ENCODE data around the genes POLQ, PARP15 and SEMA5B.

GRCh38 chr3:120680258-120680974, 1.6 kb downstream of the HGD start:
- PRO-cap, result no peak

- PRO-cap, result no peak
Measured at GRCh38 chr3:120689270-120689814, 7.3 kb upstream of the HGD start.

DNA sequence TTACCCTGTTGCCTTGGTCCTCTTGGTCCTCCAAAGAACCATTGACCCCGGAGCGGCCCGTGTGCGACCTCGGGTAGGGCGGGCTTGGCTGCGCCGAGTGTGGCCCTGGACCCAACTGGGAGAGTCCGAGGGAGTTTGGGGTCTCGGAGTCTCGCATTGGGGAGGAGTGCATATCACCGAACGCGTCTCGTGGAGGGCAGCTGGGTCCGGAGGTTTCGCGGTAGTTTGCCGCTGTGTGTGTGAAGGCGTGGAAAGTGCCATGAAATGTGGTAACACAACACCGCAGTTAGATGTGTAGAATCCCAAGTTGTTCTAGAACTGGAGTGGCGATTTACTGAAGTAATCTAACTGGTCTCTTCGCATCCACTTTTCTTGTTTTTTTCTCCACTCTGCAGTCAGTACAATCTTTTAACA, 362 bp downstream of the GTF2E1 start:
- PRO-cap, result bidirectional peak, plus-strand start at position 171 of the sequence, minus-strand start at position 117 of the sequence

DNA sequence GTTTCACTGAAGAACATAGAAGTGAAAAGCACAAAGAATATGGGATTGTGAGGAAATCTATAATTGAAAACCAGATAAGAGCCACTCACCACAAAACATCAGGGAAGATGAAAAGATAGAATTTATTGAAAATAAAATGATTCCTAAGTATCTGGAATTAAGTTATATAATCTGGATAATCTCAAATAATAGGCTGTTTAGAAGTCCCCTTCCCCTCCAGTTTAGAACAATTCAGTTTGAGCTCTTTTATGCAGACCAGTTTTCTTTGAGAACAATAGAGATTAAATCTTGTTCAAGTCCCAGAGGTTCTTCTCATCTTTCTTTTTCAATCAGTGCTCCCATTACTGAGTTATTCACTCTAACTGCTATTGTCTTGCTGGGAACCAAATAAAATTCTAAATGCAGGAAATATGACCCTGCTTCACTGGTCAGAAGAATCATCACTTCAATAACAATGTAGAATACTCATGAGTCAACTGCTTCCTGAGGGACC, 74.6 kb upstream of the STXBP5L start:
- PRO-cap, result no peak

DNA sequence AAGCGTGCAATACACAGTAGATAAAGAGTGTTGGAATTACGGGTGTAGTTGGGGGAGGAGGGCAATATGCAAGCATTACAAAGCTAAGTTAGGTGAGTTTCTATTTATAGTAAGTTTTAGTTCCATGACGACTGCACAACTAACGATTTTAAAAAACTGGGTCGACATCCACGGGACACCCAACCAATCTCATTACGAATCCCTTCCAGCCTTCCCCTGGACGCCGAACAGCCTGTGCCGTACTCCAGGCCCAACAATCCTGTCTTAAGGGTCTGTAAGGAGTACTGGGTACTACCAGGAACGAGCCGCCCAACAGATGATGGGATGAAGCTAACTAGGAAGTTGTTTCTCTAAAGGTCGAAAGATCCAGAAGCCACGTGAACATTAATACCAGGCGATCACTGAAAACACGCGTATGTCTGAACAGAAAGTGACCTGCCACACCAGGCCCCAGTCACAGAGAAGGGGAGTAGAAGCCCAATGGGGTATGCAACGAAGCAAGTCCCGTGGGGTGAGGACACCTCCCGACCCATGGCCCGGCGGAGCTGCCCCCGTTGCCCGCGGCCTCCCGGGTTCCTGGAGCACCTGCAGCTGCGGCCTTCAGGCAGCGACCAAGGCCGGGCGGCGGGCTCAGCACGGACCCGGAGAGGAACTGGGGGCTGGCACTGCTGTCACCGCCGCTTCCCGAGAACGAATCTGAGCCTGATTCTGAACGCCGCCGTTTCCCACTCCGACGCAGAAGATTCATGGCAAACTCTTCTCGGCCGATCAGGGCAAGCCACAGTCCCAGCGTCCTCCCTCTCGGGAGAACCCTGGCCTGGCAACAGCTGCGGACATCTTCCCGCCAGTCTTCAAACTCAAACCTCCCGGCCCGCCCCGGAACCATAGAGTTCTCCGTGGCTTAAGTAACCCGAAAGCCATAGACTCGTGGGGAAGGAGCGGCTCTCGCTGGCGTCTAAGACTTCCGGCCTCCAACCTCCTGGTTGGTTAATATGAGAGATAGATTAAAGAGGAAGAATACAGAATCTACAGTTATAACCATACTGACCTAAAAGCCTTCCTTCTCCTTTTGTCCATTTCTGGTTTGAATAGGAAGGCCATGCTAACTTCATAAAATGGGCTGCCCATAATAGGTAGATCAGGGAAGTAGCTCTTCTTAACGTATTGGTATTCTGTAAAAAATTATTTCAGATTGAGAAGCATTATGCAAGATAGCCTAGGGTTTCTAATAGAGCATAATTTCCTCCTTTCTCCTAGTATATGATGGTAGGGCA, at the start of gene POLQ:
TSS of gene POLQ (minus strand) at position 859 of the 1,274 bp plus-strand sequence.
- PRO-cap, result bidirectional peak, plus-strand start at position 750 of the sequence, minus-strand start at position 698 of the sequence; bidirectional peak, plus-strand start at position 920 of the sequence, minus-strand start at position 859 of the sequence

DNA sequence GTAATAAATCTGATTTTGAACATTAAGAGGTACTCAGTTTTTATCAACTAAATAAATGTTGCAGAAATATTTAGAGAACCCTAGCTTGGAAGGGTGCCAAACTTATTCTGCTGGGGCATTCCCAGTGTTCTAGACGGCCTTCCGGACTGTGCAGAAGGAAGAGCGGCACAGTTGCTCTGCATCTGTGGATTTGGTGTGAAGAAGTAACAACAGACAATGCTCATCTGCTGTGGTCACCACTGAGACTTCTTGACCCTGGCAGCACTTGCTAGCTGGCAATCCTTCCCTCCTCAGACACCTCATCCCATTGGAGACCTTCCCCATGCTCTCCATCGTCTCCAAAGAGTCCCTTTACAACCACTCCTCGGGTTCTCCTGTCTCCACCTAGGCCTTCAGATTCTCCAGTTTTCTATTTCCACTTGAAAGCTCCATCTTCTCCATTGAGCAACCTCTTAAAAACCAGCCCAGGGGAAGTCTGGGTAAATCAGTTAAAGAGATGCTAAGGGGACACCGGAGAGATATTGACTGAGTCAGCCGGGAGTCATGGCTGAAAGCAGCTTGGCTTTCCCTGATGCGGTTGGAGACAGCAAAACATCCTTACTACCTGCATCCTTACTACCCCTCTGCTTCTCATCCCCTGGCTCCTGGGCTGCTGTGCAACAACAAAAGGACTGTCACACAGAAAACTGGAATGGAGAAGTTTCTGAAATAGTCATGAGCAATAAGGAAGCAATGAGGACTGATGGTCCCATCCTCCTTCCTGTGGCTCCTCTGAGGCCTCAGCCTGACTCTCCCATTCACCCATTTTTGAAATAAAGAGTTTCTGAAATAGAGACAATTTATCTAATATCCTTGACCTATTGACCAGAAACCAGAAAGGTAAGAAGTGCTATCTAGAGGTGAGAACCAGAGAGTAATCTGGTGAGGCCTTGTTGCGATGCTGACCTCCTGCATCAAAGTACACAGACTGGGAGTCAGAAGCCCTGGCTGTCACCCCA, 1.3 kb downstream of the HCLS1 start:
- PRO-cap, result no peak

GRCh38 chr3:121809235-121809820, 25.5 kb downstream of the IQCB1 start:
- PRO-cap, result no peak

- PRO-cap, result no peak
Measured at GRCh38 chr3:121919114-121919504, 24.9 kb downstream of the SLC15A2 start.

- PRO-cap, result no peak
Measured at GRCh38 chr3:122057602-122058100, 2.5 kb downstream of the CD86 start.

GRCh38 chr3:122577461-122578057, at the start of gene PARP15:
Gene PARP15, plus strand, starts transcription at chr3:122577650.
- PRO-cap, result unidirectional peak, plus-strand start at chr3:122577761

DNA sequence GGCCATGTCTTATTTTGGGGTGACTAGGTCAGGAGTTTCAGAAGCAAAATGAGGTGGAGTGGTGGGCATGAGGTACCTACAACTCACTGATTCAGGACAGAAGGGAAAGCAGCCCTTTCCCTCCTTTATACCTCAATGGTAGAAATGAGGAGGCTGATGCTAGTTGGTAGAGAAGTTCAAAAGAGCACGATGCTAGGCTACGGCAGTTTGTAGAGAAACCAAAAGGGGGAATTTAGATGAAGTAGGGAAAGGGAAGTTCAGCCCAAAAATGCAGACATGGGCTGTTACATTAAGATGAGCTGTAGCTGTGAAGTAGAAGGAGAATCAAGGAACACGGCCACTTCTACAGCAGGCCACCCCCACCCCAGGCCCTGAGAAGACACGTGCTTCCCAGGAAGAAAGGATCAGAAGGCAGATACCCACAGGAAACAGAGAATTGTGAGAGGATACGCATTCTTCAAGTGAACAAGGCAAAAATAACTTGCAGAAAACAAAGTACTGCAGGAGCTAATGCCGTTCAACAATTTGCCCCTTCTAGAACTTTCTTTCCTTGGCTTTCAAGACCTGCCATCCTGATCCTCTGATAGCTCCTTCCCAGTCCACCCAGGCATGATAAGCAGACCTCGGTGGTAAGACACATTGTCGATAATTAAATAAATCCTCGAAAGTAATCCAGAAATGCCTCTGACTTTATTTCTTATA, 2.1 kb upstream of the PARP14 start:
- PRO-cap, result no peak

GRCh38 chr3:122679096-122679795, 1.4 kb upstream of the PARP14 start:
- PRO-cap, result no peak

GRCh38 chr3:122795708-122796242, 906 bp downstream of the SLC49A4 start:
- PRO-cap, result no peak

GRCh38 chr3:123027396-123028360, at the start of gene SEMA5B:
Gene SEMA5B, minus strand, starts transcription at chr3:123027763.
- PRO-cap, result no peak

DNA sequence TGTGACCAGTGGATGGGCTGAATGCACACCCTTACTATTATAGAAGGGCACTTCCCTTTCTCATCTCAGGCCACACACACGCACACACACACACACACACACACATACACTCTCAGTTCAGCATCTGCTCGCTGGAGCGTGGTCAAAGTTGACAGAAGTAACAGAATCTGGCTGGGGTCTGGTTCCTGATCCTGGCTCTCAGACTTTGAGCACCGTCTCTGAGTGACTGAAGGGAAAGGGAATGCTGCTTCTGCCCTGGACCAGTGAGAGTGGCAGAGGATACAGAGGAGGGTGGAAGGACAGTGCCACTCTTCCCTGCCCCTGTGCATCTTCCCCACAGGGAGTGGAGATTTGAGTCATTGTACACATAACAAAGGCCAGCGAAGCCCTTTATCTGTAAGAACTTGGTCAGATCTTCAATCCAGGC, 38.8 kb downstream of the PDIA5 start:
- PRO-cap, result no peak

- PRO-cap, result no peak
Measured at GRCh38 chr3:123116077-123116817, 49.4 kb downstream of the PDIA5 start.

DNA sequence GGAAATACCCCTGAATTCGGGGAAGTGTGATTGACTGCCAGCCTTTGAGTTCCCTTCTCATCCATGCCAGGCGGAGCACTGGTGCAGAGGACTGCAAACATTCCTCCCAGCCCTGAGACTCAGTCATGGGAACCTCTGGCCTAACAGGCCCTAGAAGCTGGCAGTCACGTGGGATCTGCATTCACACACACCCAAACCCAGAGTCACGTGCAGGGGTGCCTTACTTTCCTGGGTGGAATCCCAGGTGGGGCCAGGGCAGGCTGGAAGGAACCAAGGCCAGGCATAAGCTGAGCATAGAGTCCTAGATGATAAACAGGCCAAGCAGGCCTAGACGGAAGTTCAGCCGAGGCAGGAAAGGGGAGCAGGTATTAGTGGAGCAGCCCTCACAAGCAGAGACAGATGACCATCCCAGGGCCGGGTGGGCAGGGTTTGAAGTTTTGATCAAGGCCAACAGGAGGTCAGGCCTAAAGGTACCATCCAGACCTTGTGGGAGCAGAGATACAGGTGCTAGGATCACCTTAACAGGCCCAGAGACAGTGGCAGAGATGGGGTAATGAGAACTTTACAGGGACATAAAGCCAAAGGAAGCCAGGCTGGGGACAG, 46.0 kb upstream of the SEC22A start:
- PRO-cap, result no peak

DNA sequence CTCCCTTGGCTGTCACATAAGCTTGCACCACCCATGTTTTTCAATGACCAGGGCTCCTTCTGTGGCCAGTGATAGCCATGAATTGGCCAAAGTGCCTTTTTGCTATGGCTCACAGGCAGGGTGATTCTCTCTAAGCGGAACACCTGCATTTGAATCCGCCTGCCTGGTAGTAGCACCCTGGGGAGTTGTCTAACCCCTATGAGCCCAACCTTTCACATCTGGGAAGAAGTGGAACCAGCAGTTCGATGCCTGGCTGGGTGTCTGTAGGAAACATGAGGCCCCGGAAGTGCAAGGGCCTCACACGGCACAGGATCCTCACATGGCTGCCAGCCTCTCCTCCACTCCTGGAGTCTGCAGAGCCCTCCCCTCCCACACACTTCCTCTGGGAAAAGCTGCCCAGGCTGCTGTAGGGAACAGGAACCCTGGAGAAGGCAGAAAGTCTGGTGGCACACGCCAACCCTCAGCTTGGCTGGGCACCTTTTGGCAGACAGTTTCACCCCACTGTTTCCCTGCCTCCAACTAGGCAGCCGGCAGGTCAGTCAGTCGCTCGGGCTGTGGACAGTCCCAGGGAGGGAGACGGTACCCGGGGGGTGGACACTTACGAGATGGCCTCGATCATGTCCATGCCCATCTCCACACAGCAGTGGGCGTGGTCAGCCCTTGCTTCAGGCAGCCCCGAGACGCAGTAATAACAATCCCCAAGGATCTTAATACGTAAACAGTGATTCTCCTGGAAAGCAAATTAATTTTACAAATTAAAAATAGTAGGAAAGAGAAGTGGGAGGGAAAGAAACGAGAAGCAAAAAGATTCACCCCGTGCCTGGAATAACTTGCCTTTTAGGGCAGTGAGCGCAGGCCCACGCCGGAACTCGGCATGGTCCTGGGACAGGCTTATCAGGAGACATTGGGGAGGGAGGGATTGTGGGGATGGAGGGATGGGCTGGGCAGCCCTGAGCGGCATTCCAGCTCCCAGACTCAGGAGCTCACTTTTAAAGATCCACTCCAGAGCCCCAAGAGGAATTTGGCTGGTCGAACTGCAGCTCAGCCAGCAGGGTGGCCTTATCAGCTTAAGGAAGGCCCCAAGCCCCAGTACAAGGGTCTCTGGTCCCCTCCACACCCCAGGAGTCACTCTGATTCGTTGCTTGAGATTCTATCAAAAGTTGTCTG, 118.2 kb downstream of the ADCY5 start:
- PRO-cap, result no peak

GRCh38 chr3:123418871-123419901, 29.7 kb downstream of the ADCY5 start:
- PRO-cap, result no peak

DNA sequence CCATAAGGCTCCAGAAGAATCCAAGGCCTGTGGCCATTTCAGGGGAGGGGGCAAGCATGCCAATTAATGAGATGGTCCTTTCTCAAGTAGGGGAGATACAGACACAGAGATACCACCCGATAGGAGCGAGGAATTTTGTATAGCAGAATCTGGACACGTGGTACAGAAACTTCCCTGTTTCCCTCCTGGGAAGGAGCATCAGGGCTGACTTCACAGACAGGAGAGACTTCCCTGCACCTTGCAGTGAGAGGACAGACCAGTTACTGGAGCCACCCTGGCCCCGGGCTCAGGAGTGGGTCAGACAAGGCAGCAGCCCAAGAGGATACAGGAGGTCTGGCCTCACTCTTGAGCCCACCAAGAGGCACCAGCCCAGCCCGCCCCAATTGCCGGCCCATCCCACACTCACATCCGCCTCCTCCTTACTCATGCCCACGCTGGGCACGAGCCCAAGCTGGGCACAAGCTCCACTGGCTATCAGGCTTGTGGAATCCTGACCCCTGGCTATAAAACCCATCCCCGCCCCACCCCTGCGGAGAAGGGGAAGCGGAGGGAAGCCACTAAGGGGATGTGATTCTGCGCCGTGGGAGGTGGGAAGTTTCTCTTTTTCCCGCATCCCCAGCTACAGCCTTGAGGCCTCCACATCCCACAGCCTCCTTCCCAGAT, 26.0 kb downstream of the ADCY5 start:
- PRO-cap, result no peak